Measurements from ENCODE around the genes PASK and NEU4.

DNA sequence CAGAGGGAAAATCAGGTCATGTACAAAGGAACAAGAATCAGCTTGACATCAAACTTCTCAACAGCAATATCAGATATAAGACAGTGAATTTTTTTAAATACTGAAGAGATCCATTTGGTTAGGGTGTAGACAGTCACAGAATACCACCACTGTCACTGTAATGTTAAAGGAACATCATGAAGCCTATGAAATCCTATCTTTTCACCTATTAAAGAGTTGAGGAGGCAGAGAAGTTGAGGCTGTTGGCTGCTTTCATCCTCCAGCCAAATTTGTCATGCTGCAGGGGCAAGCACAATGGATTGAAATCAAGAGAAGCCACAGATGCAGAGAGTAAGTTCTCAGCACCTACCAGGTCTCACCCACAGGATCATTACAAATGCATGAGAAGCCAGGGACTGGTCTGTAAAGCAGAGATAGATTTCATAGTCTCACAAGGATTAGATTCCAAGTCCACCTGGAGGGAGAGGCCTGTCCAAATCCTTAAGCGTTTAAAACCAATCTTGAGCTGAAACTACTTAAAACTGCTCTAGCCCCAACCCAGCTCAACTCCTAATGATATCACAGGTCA, 46.6 kb downstream of the MTERF4 start:
- PRO-cap, result no peak

DNA sequence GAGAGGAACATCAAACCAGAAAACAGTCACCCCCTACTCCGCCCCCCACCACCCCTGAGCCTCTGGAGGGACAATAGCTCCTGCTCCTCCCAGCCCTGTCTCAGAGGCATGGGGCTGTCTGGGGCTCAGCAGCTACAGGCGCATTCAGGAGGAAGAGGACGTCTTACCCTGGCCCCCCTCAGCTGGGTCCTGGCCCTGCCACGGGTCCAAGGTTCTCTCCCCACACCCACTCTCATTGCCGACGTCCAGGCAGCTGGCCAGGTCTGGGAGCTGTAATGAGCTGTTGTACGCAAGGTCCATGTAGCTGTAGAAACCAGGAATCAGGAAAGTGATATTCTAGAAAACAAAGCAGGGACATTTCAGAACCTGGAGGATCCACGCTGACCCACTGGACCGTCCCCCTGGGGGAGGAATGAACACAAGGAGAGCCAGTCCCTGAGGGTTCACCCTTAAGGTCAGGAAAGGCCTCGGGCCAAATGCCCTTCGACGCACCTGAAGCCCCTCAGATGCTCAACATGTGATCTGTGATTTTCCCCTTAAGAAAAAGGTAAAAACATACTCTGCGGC, 13.5 kb downstream of the PASK start:
- PRO-cap, result no peak

GRCh38 chr2:241149102-241149994, at the start of gene PASK:
TSS of gene PASK (minus strand) at chr2:241149472.
- PRO-cap, result no peak

- PRO-cap, result no peak
These were observed 11.2 kb downstream of the PPP1R7 start for GRCh38 chr2:241161478-241161851.

GRCh38 chr2:241233605-241234028, 45.1 kb downstream of the ANO7 start:
- PRO-cap, result no peak

DNA sequence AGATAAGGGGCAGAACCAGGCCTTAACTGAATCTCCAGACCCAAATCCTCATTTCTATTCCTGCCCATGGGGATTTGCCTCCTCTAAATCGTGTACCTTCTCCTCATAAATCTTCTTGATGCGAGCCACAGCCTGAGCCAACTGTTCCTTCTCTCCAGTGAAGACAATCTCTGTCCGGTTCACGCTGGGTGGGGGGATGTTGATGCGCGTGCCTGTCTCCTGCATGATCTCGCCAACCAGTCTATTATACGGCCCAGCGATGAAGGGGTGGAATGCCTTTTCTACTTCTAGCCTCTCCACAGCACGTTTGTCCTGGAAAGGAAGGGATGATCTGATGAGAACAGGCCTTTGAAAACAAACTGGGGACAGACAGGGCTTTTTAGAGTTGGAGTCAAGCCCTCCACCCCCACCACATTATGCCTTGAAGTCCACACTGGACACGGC, 59.4 kb downstream of the HDLBP start:
- PRO-cap, result no peak

- PRO-cap, result no peak
These were observed 3.6 kb downstream of the FARP2 start for GRCh38 chr2:241359753-241360086.

GRCh38 chr2:241545250-241545449, 13.4 kb upstream of the BOK start:
- PRO-cap, result no peak

DNA sequence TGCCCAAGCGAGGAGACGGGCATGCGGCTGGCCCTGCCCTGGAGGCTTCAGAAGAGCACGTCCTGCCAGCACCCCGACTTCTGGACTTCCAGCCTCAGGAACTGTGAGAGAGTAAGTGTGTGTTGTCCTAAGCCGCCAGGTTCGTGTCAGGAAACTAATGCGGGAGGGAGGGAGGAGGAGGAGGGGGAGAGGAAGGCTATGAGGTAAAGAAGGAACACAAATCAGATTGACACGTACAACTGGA, 11.7 kb upstream of the BOK start:
- PRO-cap, result no peak

GRCh38 chr2:241560748-241561513, 2.4 kb downstream of the BOK start:
- PRO-cap, result no peak

DNA sequence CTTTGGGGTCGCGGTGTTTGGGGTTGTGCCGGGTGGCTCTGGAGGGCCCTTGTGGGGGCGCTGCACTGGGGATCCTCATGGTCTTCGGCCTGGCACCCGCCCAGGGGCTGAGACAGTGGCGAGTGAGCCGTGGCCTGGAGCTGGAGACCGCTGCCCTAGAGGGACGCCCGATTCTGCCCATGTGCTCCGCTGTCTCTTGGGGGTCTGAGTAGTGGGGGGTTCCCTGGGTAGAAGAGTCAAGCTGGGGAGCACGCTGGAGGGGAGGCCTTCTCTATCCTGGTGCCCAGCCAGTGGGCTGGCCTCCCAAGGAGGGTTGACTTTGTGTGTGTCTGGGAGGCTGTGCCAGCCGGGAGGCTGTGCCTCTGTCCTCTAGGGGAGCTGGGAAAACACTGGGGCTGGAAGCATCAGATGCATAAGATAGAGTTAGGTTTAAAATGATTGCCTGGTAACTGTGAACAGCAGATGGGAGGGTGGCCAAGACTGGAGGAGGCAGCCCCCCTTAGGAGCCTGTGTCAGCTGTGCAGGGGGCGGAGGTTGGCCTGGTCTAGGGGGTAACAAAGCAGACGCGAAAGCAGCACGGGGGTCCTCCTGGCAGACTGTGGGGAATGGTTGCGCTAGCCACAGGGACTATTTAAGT, 1.2 kb downstream of the ING5 start:
- PRO-cap, result no peak

DNA sequence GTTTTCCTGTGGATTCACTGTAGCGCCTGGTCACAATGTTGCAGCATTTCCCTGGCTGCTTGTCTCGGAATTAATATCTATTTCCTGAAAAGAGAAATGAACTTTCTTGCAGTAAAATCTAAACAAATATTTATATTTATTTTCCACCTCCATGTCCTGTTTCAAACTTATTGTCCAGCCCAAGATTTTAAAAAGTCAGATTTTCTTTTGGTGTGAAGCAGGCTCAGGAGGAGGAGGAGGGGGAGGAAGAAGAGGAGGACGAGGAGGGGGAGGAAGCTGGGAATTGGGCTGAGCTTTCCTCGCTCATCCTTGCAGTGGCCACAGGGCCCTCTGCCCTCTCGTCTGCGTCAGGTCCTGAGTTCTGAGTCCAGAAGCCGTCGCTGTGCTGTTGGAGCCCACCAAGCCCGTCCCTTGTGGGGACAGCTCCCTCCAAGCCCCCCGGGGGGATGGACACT, 430 bp upstream of the GAL3ST2 start:
- PRO-cap, result no peak

DNA sequence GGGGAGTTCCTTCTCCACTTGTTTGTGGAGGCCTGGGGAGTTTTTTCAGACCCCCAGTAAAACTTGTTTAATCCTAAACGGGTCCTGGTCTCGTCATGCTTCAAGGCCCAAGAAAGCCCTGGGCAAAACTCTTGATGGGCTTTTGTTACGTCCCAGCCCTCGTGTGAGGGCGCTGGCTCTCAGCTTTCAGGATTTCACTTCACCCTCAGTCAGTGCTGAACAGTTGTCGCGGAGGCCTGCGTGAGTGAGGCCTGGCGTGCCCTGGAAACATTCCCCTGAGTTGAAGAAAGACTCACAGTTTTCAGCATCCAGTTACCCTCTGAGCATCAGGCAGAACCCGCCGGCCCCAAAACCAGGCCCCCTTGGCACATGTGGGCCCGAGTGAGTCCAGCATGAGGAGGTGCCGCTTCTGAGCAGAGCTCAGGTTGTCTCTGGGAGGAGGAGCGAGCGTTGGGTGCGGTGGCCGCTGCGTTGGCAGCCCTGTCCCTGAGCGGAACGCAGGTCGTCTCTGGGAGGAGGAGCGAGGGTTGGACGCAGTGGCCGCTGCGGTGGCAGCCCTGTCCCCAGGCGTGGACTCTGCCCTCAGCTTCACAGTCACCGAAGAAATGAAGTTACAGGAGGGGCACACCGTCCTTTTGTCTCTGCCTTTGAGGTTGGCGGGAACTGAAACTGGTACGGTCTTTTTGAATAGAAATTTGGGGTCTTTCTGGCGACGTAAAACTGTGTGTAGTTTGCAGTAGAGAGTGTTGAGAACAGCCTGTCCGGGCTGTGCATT, at the start of gene NEU4:
NEU4 (plus strand) TSS at position 591 of the 775 bp plus-strand sequence.
- PRO-cap, result no peak

DNA sequence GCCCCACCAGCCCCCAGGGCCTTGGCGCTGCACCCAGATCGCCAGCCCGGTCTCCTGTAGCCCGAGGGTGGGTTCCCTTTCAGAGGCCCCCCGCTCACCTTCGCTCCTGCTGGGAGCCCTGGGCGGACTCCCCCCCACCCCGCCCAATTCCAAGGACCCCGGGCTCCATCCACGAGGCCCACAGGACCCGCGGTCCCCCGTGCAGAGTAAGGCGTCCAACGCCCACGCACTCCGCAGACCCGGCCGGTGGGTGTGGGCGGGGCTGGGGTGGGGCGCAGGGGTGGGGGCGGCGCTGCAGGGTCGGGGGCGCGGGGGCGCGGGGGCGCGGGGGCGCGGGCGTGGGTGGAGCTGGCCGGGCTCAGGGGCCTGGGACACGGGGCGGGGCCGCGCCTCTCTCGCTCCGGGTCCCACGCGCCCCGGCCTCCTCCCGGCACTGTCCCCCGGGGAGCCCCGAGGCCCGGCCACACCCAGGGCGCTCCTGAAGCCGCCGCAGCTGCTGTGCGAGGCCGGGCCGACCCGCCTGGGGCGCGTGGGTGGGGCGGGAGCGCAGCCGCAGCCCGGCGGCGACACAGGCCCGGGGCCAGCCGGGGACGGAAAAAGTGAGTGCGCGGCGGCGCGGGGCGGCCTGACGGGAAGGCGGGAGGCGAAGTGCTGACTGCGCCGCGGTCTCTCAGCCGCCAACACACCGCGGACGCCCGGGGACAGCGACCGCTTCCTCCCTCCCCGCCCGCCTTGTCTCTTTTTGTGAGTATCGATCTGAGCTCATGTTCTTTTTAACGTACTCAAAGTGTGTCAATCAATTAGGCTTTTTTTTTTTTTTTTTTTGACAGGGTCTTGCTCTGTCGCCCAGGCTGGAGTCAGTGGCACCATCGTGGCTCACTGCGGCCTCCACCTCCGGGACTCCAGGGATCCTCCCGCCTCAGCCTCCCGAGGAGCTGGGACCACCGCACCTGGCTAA, 14.7 kb downstream of the PDCD1 start:
- PRO-cap, result bidirectional peak, plus-strand start at position 583 of the sequence, minus-strand start at position 435 of the sequence

GRCh38 chr2:241895571-241896138, 4.6 kb downstream of the FAM240C start:
- PRO-cap, result no peak

- PRO-cap, result no peak
These were observed 875 bp downstream of the FAM240C start for GRCh38 chr2:241899324-241899854.

DNA sequence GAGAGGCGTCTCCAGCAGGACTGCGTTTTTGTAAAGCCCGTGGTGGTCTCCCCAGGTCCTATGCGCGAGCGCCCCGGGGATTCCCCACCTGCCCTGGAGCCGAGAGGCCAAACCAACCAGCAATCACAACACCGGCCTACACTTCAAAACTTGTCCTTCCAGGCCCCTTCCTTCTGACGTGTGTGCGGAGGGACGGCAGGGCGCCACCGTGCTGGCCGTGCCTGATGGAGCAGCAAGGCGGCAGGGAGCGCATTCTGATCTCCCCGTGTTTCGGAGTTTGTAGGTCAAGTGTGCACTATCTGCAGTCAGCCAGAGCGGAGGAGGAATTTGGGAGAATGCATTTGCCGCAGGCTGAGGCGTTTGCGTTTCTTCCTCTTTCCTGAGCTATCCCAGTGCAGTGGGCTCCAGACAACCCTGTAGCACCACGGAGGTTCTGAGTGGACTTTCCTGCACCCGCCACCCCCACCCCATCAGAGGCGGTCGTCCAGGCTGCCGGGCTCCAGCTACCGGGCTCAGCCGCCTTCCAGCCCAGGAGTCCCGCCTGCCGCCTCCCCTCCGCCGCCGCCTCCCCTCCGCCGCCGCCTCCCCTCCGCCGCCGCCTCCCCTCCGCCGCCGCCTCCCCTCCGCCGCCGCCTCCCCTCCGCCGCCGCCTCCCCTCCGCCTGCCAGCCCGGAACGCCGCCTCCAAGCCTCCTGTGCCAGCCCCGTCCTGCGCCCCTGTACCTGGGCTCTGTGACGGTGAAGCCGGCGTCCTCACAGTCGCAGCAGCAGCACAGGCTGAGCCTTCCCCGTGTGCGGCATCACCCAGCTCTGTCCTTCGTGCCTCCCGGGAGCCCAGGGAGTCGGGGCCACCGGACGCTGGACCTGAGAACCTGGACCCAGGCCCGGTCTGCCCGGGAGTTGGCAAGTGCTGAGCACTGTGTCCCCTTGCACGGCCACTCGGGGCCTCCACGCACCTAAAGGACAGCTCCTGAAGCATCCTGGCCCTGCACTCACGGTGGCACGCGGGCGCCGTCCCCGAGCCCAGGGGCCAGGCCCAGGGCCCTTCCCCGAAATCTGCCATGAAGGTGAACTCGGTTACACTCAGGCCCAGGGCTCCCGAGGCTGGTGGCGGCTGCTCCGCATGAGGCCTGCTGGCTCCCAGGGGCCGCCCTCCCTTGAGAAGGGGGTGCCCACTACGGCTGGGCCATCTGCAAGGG, 1.9 kb upstream of the FAM240C start:
- PRO-cap, result no peak

DNA sequence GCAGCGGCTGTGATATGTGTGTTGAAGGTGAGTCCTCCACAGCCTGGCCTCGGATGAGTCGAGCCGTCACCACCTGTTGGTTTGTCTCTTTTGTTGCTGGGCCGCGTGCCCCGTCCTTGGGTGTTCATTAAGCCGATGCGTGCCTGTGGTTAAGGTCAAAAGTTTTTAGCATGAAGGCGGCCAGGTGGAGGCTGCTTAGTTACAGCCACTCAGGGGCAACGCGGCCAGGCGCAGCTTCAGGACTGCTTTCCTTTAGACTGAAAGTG, 26.7 kb upstream of the FAM240C start:
- PRO-cap, result no peak

- PRO-cap, result no peak
These were observed 84.7 kb upstream of the FAM240C start for GRCh38 chr2:241984883-241985446.

DNA sequence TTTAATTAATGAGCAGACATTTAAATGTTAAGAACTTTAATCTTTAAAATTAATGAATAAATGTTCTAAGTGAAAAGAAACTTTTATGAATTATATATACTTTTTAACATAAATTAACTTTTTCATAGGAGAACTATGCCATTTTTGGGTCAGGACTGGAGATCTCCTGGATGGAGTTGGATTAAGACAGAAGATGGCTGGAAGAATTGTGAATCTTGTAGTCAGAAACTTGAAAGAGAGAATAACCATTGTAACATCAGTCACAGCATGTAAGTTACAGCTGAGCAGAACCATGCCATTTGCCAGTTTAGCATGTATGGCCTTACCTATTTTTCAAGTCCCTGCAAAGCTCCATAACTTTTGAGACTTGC, 194.5 kb upstream of the FAM240C start:
- PRO-cap, result no peak